Measurements from ENCODE around the genes TOMT, ANAPC15 and STARD10.

DNA sequence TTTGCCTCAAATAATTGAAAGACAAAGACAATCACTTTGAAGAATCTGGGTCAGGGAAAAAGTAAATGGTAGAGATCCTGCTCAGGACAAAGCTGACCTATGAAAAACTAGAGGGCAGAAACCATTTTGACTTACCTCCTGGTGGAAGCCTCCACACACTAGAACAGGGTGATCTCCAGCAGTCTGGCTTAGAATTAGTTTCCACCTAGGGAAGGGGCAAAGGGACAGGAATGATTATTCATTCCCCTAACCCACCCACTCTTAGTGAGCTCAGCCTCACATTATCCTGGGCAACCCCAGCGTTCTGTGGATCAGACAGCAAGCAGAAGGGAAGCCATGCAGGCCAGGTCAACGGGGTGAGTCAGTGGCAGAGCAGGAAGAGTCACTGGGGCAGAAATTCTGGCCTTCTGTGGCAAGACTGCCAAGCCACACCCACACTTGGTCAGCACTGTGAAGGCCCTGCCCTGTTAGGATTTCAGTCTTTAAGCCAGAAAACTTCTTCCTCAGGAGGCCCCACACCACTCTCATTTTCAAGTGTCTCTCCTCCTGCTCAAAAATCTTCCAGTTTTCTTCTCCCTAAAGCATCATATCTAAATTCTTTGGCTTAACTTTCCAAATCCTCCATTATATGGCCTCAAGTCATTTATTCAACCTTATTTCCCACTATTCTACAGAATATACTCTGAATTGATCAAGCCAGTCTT lies 10.5 kb downstream of the NUMA1 start:
- PRO-cap: no peak

DNA sequence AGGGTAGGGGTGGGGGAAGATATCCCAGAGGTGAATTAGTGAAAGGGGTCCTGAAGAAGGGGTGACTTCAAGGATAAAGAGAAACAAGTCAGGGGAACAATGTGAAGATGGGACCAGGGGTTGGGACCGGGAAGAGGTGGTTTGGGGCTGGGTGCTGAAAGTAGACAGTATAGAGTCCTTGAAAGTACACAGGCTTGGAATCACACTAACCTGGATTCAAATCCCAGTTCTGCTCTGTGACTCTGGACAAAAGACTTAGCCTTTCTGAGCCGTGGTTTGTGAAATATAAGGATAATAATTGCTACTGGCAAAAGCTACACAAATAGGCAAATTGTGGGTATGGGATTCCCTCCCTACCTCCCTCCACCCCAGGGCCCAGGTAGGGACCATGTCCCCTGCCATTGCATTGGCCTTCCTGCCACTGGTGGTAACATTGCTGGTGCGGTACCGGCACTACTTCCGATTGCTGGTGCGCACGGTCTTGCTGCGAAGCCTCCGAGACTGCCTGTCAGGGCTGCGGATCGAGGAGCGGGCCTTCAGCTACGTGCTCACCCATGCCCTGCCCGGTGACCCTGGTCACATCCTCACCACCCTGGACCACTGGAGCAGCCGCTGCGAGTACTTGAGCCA lies at the start of gene TOMT:
Gene TOMT, plus strand, starts transcription at position 361 of the 630 bp plus-strand sequence.
- PRO-cap: no peak

DNA sequence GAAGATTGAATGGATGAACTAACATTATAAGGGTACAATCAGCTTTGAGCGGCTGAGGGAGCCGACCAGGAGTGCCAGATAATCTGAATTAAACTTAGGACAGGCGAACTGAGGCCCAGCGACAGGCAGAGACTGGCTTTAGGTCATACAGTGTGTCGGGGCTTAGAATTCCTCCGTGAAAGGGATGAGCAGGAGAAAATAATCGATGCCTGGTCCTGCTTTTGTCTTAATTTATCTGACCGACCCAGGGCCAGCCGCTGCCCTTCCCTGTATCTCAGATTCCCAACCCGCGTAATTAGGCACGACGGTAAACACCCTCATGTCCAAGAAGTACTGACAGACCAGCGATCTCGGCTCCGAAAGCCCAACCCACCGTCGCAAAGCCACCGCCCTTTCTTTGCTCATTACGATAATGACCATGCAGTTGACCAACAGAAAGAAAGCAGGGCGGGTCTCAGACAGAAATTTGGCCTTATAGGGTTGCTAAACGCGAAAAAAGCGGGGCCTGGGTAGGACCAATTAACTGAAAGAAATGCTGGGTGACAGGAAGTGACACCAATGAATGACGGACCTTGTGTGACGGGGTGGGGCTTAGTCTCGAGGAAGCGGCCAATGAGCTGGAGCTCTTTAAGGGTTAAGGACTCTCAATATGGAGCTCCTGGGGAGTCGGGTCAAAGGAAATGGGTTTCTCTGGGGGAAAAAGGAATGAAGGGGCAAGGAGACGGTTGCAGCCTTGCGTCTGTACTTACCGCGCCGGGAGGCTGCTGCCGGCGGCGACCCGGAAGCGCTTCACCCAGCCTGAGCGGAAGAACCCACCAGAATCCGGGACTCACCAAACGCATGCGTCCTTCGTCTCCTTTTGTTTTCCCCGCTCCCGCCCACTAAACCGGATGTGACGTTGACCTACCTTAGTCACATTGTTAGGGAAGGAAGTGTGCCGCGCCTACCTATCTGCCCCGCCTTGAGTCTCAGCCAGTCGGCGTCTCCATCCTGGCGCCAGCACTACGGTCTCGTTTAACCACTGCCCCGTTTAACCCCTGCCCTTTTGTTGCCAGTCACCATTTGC lies at the start of gene ANAPC15:
Gene ANAPC15, minus strand, starts transcription at position 795 of the 1,066 bp plus-strand sequence.
- PRO-cap: bidirectional peak, plus-strand start at position 612 of the sequence, minus-strand start at position 335 of the sequence; bidirectional peak, plus-strand start at position 975 of the sequence, minus-strand start at position 876 of the sequence

DNA sequence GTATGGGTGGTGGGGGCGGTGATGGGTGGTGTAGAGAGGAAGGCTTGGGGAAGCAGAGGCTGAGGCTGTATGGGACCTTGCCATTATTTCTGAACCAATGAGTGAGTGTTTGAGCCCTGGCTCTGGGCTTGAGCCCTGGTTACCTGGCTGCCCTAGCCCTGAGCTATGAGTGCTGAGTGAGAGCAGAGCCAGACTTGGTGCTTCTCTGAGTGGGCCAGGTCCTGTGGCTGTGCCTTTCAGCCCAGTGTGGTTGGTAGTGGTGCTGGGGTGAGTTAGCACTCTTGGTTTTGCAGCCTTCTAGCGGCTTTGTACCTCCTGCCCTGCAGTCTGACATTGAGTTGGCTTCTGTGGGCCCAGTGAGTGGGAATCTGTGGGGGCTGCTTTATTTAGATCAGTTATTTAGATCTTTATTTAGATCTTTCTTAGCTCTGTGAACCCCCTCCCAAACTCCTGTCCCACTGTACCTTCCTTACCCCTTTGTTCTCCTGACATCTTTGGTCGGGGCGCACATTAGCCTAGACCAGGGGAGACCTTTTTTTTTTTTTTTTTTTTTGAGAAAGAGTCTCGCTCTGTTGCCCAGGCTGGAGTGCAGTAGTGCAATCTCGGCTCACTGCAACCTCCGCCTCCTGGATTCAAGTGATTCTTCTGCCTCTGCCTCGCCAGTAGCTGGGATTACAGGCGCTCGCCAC lies 1.2 kb downstream of the INPPL1 start:
- PRO-cap: no peak

DNA sequence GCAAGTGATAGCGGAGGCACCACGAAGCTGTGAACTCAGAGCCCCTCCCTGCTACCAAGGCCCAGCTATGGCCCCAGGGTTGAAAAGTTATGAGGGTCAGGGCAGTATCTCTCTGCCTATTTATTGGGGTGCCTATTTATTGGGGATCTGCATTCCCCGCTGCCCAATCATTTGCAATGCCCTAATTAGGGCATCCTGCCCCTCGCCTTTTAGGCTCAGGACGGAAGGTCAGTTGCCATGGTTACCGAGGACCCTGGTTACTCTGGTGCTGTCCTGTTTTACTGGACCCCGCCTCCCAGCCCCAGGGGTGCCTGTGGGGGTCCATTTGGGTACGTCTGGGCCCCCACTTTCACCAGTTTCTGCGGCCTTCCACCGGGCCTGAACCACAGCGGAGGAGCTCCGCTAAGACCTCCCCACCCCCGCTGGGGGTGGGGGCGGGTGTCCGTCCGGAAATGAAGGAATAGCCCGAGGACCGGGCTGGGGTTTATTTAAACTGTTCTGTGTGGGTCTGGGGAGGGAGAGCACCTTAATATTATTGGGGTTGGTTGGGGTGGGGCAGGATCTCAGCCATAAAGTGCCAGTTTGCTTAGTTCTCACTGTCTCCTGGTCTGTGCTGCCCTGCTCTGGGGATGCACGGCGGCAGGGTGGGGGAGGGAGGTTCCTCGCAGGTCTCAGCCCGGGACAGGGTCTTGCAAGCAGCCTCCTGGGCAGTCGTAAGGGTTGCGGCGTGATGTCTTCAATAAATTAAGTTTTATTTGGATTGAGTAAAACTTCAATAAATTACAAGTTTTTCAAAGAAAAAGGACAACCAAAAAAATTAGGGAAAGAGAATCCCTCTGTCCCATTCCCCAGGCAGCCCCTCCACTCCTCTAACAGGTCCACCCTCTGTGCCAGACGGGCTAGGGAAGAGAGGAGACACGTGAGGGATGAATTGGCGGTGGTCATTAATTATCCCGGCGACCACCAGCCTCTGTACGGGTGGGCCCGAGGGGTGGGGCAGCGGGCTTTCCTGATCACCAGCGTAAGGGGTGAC lies 5.3 kb downstream of the PHOX2A start:
- PRO-cap: no peak

- PRO-cap: no peak
Observed at GRCh38 chr11:72352610-72353274, 81.6 kb downstream of the CLPB start.

- PRO-cap: no peak
Observed at GRCh38 chr11:72417830-72418511, 16.4 kb downstream of the CLPB start.

GRCh38 chr11:72471231-72471726 lies 36.9 kb upstream of the CLPB start:
- PRO-cap: no peak

- PRO-cap: no peak
Observed at GRCh38 chr11:72585189-72585619, 89.0 kb downstream of the PDE2A start.

GRCh38 chr11:72606003-72606804 lies 68.0 kb downstream of the PDE2A start:
- PRO-cap: no peak

DNA sequence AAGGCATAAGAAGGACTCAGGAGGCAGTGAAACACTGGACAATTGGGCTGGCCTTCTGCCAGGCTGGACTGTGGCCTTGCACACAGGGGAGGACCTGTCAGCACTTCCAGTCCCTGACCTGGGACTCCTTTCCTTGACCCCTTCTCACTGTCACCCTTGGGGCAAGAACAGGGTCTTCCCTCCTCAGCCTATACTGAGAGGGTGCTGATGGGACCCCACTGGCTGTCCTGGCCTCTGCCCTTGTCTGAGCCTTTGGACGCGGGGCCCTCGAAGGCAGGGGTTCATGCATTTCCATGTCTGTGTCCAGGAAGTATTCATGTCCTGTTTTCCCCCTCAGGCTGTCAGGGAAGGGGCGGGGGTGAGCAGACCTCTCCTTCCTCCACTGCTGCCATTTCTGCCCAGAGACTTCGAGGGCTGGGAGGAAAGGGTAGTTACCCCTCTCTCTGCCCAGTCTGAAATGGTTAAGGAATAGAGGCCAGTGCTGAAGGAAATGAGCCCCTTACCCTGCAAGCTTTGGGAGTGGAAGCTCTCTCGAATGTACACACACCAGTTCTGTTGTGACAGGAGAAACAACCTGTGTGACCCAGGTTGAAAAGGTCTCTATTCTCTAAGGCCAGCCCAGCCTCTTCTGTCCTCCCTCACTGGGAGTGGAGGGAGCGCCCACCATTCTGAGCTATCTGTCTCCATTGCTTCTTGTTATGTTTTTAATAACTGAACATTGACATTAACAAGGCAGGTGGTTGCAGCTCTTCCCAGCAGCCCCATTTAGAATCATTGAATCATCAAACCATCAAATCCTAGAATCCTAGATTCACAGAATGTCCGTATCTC lies 39.4 kb downstream of the PDE2A start:
- PRO-cap: no peak

GRCh38 chr11:72635649-72636411 lies 38.4 kb downstream of the PDE2A start:
- PRO-cap: no peak

- PRO-cap: no peak
Observed at GRCh38 chr11:72640331-72641036, 33.7 kb downstream of the PDE2A start.

- PRO-cap: no peak
Observed at GRCh38 chr11:72694805-72695156, 20.6 kb upstream of the PDE2A start.

GRCh38 chr11:72696375-72696883 lies 22.2 kb upstream of the PDE2A start:
- PRO-cap: no peak

DNA sequence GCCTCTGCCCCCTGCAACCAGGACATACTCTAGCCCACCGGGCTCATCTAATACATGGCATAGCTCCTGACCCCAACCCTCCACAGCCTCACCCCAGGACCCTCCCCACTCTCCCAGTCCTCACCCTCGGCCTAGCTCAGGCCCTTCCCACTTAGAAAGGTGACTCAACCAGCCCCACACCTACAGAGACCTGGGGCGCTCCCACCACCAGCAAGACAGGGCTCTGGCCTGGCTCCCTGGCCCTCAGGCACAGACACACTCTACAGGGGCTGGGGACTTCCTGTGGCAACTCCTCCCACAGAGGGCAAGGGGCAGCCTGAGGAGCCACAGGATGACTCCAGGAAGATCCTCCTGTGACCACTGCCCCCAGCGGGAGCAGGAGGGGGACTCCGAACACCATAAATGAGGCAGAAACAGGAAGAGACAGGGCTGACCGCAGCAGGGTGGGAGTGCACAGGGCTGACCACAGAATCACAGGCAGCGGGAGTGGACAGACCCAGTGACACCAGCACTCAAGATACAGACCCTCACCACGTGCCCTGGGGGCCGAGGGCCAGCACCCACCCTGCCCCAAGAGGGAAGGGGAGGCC lies 10.9 kb downstream of the ARAP1 start:
- PRO-cap: no peak

- PRO-cap: no peak
Observed at GRCh38 chr11:72754314-72755450, 2.5 kb upstream of the ARAP1 start.

DNA sequence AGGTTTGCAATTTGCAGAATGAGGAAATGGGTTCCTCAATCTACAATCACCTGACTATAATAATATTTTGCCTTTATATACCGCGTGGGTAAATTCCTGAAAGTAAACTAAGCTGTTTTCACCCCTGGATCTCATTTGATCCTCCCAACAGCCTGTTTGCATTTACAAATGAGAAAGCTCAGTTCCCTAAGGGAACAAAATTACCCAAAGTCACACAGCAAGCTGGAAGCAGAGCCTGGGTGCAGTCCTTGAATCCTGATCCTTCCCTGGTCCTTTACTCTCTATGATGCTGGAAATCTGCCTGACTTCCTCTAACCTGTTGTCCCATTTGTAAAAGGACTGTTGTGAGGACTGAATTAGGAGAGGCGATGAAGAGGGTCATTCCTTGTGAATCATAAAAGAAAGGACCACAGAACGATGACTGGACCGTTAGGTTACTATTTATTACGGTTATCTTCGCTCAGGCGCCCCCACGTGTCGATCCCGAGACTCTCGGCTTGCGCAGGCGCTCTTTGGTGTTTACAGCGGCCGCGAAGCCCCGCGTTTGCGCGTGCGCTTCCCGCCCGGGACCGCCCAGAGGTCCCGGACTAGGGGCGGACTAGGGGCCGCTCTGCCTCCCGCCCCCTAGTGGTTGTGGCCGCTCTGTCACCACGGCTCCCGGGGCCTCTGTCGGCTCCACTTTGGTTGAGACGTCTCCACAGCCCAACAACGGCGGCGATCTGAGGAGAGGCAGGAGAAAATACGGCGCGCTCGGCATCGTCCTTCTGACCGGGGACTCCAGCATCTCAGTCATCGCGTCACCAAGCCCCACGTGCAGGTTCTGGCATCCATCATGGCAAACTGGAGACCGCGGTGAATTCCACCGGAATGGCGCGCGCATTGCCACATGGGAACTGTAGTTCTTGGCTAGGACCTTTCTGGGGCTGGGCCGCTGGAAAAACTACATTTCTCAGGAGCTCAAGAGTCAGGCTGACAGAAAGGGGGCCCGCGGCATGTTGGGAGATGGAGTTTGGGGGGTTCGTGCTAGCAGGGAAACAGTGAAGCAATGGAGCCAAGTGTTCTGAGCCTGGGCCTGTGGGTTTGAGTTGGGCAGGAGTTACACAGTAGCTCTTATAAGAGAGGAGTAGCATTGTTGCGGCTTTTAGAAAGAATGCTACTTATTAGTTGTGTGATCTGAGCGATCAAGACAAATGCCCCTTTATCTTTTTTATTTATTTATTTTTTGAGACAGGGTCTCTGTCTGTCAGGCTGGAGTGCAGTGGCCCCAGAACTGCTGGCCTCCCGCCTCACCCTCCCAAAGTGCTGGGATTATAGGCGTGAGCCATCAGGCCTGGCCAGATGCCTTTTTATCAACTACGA lies at the start of gene STARD10:
Gene STARD10, minus strand, starts transcription at position 842 of the 1,359 bp plus-strand sequence.
- PRO-cap: unidirectional peak, plus-strand start at position 215 of the sequence; bidirectional peak, plus-strand start at position 576 of the sequence, minus-strand start at position 499 of the sequence; bidirectional peak, plus-strand start at position 1,029 of the sequence, minus-strand start at position 810 of the sequence

GRCh38 chr11:72807094-72807767 lies 7.0 kb upstream of the ATG16L2 start:
- PRO-cap: no peak

DNA sequence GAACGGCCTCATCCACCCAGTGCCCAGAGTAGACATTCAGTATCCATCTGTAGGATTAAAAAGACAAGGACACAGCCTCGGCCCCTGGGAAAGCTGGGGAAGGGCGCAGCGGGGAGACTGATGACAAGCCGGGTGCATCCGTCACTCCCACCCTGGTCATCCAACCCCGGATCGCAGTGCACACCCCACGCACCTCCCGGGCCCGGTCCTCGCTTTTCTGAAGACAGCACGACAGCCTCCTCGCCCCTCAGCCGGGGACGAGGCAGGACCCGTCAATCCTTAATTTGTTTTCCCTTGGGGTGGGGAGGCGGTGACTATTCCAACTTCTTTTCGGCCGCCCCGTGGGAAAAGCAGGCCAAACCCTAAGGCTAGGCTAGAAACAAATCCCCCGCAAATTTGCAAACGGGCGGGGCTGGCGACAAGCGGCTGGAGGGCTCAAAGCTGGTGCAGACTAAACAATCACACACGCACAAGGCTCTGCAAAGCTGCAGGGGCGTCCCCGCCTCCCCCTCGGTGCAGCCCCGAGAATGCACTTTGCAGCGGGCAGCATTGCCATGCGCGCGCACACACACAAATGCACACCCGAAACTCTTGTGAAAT lies 990 bp downstream of the FCHSD2 start:
- PRO-cap: bidirectional peak, plus-strand start at position 462 of the sequence, minus-strand start at position 162 of the sequence